ENCODE data around the gene ZNF485.

DNA sequence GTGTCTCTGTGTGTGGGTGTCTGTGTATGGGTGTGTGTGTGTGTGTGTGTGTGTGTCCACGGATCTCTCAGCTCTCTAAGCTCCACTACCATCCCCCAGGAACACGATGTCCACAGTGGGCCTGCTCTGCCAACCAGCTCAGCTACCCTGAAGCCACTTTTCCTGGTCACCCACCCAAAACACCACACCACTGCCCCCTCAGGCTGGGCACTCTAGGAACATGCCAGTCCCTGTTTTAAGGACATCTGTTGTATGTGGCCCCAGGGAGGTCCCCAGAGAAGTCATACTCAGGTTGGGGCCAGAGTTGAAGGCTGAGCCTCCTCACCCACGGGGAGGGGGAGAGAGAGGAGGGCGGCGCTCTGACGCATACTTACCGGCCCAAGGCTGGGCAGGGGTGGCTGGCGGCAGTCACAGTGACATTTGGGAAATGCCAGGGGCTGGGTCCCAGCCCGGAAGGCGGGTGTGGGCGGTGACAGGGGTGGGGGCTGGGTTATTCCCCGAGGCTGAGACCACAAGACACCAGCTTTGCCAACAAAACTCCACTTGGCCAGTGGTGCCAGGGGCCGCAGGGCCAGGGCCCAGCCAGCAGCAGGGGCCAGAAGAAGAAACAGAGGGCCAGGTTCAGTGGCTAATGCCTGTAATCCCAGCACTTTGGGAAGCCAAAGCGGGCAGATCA is 41.2 kb downstream of the RASGEF1A start:
- PRO-cap, 4 experiments = peak in 2 of 4 experiments; most common plus-strand start position 542 of the sequence (in 2)
- RAMPAGE, long total RNA, 2 experiments = no peak in any of the 2 experiments
- RRBS = no CpG with 5 or more reads among the region's 14 CpGs

- PRO-cap, 4 experiments = no peak in any of the 4 experiments
- RAMPAGE, long total RNA, 2 experiments = no peak in any of the 2 experiments
- RRBS = 3% methylated on average over 28 of the region's 65 CpGs
Observed at GRCh38 chr10:43266195-43266787, 574 bp downstream of the RASGEF1A start.

GRCh38 chr10:43299394-43300096 is 32.7 kb upstream of the RASGEF1A start:
- PRO-cap, 4 experiments = no peak in any of the 4 experiments
- RAMPAGE, long total RNA, 2 experiments = no peak in any of the 2 experiments
- RRBS = no CpG with 5 or more reads among the region's 9 CpGs

DNA sequence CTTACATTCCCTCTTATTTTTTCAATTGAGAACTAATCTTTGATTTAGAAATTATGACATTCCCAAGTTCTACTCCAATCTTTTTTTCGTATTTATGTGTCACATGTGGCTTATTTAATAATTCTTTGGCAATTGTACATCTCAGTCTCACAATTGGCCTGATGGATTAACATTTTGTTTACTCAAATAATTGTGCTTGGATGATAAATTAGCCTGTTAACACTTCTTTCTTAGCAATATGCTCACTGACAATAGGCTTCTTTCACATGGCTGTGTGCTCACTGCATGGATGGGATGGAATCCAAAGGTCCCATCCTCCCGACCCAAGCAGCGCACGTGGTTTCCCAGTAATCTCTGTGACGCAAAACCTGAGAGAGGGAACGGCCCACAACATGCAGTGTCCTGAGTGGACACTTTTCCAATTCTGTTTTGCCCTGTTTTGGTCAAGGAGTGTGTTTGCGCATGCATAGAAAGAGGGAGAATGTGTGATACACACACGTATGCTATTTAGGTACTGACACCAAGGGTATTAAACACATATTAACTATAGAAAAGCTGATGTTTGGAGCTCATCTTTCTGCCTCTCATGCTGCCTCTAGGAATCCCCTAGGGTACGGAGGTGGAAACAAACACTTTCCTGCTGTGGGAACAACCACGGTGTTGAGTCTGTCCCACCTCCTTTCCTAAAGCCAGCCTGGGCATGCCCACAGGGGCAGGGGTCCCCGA is 42.1 kb upstream of the RASGEF1A start:
- PRO-cap, 4 experiments = no peak in any of the 4 experiments
- RAMPAGE, long total RNA, 2 experiments = no peak in any of the 2 experiments
- RRBS = no CpG with 5 or more reads among the region's 11 CpGs

DNA sequence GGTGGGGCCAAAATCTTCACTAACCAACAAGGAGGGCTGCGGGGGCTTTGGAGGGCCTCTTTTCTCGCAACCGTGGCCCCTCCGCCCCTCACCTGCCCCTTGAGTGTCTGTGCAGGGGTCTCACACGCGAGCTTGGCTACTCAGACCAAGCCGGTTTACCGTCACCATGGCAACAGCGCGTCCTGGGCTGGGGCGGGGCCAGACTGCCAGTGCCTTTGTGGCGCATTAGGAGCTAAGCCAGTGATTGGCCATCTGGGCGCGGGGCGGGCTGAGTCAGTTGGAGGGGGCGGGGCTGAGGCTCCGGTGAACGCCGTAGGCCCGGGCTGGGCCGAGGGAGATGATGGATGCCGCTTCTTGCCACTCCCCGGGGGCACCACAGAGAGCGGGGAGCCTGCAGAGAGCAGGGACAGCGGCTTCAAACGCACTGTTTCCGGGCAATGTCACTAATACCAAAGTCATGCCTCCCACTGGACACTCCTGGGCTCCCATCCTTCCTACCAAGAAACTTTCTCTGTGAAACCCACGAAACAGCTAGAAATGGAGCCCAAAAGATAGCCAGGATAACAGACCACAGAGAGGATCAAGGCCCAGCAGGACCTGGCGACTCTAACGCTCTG is 48.6 kb upstream of the FXYD4 start:
- PRO-cap, 4 experiments = peak in 4 of 4 experiments; most common plus-strand start position 313 of the sequence (in 4); most common minus-strand start position 157 of the sequence (in 2)
- RAMPAGE, long total RNA, 2 experiments = no peak in any of the 2 experiments
- RRBS = 4% methylated on average over 8 of the region's 30 CpGs

DNA sequence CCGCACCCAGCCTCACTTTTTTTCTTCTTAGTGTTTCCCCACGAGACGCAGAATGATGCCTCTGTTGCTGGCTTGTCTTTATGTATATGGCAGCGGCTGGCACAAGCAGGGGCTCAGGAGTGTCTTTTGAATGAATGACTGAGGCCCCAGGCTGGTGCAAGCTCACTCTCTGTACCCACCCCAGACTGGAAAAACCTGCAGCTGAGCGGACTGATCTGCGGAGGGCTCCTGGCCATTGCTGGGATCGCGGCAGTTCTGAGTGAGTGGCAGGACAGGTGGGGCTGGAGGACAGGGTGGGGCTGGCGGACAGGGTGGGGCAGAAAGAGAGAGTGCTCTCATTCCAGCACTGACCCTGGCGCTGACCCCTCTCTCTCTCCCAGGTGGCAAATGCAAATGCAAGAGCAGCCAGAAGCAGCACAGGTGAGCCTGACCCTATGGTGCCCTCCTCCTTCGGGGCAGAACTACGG is 3.9 kb downstream of the FXYD4 start:
- PRO-cap, 4 experiments = no peak in any of the 4 experiments
- RAMPAGE, long total RNA, 2 experiments = no peak in any of the 2 experiments
- RRBS = no CpG with 5 or more reads among the region's 12 CpGs

GRCh38 chr10:43386439-43387395 is 15.3 kb downstream of the FXYD4 start:
- PRO-cap, 4 experiments = no peak in any of the 4 experiments
- RAMPAGE, long total RNA, 2 experiments = no peak in any of the 2 experiments
- RRBS = no CpG with 5 or more reads among the region's 21 CpGs

DNA sequence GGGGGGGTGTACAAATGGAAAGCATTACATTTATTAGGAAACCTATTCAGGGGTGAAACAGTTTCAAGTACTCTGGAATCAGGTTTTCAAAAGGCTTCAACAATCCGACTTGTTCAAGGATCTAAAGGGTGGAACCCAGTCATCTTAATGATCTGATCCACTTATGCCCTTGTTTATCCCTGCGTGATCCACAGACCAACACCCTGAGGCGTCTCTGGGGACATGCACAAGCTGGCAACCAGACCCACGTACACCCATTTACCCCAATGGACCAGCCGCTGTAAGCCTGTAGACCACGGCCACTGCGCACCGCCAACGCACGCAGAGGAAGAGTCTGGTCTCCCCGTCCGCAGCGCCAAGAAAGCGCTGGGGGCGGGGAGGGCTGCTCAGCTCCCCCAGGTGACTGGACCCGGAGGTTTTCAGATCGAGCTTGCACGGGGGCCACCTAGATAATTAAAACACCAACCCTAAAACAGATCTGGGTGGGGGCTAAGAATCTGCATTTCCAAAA is 13.3 kb downstream of the HNRNPF start:
- PRO-cap, 4 experiments = no peak in any of the 4 experiments
- RAMPAGE, long total RNA, 2 experiments = no peak in any of the 2 experiments
- RRBS = no CpG with 5 or more reads among the region's 18 CpGs

DNA sequence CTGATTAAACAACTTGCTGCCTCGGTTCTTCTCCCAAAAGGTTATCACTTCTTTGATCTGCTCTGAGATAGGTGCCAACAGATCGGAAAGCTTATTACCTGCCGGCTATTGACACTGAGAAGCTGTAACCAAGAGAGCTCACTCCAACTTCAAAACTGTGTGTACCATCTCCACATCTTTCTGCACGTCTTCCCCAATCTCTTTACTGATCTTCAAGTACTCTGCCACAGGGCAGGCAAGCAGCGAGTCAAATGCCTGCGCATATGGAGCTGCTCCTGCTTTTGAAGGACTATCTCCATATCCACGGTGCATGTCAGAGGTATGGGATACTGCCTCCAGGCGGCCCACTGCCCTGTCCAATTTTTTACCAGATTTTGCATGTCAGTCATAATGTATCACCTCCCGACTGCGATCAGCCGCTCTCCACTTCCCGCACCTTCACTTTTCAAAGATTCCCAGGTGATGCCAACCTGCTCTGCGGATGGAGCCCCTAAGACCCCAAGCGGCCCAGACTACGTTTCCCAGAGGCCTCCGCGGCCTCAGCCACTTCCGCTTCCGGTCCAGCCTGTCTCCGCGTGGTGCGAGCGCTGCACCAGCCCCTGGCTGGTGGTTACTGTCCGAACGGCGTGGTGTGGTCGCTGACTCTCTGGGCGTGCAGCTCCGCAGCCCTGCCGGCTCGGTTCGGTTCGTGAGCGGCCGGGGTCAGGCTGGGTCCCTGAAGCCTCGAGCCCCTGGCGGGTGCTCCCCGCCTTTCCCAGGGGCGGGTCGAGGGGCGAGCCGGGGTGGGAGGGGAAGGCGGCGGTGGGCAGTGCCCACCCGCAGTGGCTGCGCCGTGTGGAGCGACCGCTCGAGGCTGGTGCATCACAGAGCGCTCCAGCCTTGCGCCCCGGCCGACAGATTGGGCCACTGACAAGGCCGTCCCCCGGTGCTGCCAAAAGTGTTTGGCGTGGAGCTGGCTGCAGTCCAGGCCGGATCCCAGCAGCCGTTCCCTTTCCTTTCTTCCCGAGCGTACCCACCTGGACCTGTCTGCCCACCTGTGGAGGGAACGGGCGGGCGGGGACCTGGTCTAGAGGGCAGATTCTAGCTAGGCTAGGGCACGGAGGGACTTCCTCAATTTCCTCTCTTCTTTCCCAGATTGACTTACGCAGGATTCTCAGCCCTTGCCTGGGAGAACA is at the start of gene ZNF485:
Gene ZNF485 (plus strand): TSS at position 576 of the 1,175 bp plus-strand sequence.
- PRO-cap, 4 experiments = peak in 4 of 4 experiments; most common plus-strand start position 576 of the sequence (in 4)
- RAMPAGE, long total RNA, 2 experiments = start-site peak on the plus strand in 1 of 2 experiments, centred at position 576 of the sequence, 68 reads per replicate
- RRBS = 3% methylated on average over 25 of the region's 66 CpGs

DNA sequence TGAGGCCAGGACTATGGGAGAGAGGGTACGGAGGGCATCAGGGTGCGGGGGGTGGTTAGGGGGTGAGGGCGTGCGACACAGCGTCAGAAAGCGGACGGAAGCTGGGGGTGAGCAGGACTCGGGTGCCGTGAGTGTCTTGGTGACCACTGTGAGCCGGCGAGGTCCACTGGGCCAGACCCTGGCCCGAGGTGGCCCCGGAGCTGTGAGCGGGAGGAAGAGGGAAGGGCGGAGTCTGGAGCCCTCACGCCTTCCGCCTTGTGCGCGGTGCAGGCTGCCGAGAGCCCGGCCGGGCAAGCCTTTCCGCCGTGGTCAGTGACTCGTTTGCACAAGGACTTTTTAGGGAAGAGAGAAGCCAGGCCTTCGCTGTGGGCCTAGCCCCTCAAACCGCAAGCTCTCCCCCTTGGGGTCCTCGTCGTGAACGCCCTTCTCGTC is 40.9 kb upstream of the ZNF32 start:
- PRO-cap, 4 experiments = peak in 2 of 4 experiments; most common plus-strand start position 258 of the sequence (in 2); most common minus-strand start position 204 of the sequence (in 1)
- RAMPAGE, long total RNA, 2 experiments = no peak in any of the 2 experiments
- RRBS = 4% methylated on average over 11 of the region's 31 CpGs

DNA sequence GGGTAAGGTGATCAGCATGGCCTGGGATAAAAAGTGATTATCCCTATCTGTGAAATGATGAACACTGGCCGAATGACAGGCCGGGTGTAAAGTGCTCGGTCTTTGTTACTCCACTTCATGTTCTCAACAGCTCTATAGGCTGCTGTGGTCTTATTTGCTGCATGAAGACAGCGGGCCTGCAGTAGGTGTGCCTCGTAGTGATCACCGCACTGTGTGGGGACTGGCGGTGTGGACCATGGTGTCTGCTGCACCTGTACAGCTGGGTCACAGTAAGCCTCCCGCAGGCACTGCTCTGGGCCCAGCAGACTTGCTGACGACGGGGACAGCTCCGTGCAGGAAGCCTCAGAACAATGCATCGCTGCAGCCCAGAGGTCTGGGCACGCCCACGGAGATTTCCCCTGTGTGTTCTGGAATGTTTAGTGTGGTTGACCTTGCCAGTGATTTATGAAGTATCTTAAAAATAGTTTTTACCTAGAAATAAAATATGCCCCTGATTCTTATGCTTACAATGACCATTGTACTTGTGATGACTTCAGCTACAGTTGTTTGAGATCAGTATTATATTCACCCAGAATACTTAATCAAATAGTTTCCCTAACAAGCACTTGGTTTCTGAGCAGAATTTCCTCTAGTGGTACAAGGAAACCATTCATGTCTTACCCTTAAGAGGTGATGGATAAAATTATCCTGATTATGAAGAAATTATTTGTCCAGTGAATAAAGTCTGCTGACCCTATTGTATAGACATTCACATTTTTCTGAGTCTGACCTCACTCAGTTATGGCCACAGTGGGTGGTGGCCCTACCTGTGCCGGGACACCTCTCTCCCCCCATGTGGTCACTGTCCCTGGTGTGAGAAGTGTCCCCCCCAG is 59.2 kb upstream of the ZNF32 start:
- PRO-cap, 4 experiments = peak in 1 of 4 experiments; most common minus-strand start position 244 of the sequence (in 1)
- RAMPAGE, long total RNA, 2 experiments = no peak in any of the 2 experiments
- RRBS = no CpG with 5 or more reads among the region's 15 CpGs

DNA sequence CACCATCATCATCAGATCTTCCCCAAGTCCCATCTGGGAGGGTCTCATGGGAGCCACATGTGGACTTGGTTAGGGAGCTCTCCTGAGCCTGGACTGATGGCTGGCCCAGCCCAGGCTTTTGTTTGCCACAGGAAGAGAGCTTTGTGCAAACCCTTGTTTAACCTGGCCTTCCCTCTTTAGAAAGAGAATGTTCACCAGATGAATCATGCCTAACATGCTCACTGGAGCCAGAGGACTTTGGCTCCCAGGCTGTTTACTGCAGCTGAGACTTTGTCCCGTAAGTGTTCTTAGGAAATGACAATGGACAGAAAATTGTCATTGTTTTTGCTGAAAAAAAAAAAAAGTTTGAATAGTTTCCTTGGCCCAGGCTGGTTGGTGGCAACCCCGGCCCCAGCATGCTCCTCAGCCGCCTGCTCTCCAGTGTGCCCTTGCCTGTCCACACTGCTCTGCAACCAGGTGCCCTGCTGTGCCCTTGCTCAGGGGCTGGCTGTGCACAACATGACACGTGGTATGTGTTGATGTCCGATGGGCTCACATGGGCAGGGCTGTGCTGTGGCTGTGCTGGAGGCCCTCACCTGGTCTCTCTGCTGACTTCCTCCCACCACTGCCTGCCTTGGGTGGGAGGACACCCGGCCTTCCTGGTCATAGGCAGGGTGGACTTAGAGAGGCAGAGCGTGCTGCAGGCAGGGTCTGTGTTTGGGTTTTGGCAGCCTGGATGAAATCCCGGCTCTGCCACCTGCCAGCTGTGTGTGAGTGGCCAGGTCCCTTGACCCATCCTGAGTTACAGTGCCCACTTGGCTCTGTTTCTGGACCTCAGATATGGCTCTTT is 215.4 kb upstream of the ZNF32 start:
- PRO-cap, 4 experiments = peak in 2 of 4 experiments; most common plus-strand start position 381 of the sequence (in 1); most common minus-strand start position 98 of the sequence (in 1)
- RAMPAGE, long total RNA, 2 experiments = no peak in any of the 2 experiments
- RRBS = 53% methylated on average over 2 of the region's 8 CpGs

- PRO-cap, 4 experiments = peak in 2 of 4 experiments; most common plus-strand start chr10:43965321 (in 2); most common minus-strand start chr10:43965229 (in 2)
- RAMPAGE, long total RNA, 2 experiments = no peak in any of the 2 experiments
- RRBS = no CpG with 5 or more reads among the region's 10 CpGs
Observed at GRCh38 chr10:43964922-43965518, 316.3 kb upstream of the ZNF32 start.

DNA sequence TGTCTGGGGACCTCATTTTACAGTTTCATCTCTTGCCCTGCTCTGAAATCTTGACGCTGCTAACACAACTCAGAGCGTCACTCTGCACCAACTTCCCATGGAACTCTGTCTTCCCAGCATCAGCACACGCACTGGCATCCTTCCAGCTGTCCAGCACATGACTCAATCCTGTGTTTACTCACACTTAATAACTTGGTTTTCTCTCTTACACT is 131.1 kb downstream of the CXCL12 start:
- PRO-cap, 4 experiments = no peak in any of the 4 experiments
- RAMPAGE, long total RNA, 2 experiments = no peak in any of the 2 experiments
- RRBS = no CpG with 5 or more reads among the region's 3 CpGs

GRCh38 chr10:44376085-44376802 is 8.7 kb downstream of the CXCL12 start:
- PRO-cap, 4 experiments = no peak in any of the 4 experiments
- RAMPAGE, long total RNA, 2 experiments = start-site peak on the minus strand in 1 of 2 experiments, at chr10:44376327-44376839 at its widest, 9 reads per replicate
- RRBS = no CpG with 5 or more reads among the region's 7 CpGs

- PRO-cap, 4 experiments = no peak in any of the 4 experiments
- RAMPAGE, long total RNA, 2 experiments = start-site peak on the minus strand in 1 of 2 experiments, at chr10:44377635-44377641 at its widest, 23 reads per replicate
- RRBS = no CpG with 5 or more reads among the region's 5 CpGs
Observed at GRCh38 chr10:44377465-44377789, 7.5 kb downstream of the CXCL12 start.

GRCh38 chr10:44383422-44384430 is 1.2 kb downstream of the CXCL12 start:
- PRO-cap, 4 experiments = peak in 1 of 4 experiments; most common plus-strand start chr10:44384126 (in 1)
- RAMPAGE, long total RNA, 2 experiments = no peak in any of the 2 experiments
- RRBS = no CpG with 5 or more reads among the region's 58 CpGs

- PRO-cap, 4 experiments = no peak in any of the 4 experiments
- RAMPAGE, long total RNA, 2 experiments = no peak in any of the 2 experiments
- RRBS = no CpG with 5 or more reads among the region's 3 CpGs
Observed at GRCh38 chr10:44937011-44937364, 22.6 kb upstream of the RASSF4 start.

DNA sequence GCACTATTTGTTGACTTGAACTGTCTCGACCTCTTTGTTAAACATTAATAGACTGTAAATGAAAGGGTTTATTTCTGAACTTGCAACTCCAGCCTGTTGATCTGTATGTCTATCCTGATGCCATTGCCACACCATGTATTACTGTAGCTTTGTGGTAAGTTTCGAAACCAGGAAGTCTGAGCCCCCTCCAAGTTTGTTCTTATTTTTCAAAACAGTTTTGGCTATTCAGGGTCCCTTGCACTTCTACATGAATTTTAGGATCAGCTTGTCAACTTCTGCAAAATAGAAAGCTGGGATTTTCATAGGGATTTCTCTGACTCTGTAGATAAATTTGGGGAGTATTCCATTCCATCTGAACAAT is 19.5 kb upstream of the RASSF4 start:
- PRO-cap, 4 experiments = no peak in any of the 4 experiments
- RAMPAGE, long total RNA, 2 experiments = no peak in any of the 2 experiments
- RRBS = no CpG with 5 or more reads among the region's 2 CpGs

- PRO-cap, 4 experiments = peak in 1 of 4 experiments; most common minus-strand start chr10:44972806 (in 1)
- RAMPAGE, long total RNA, 2 experiments = no peak in any of the 2 experiments
- RRBS = no CpG with 5 or more reads among the region's 17 CpGs
Observed at GRCh38 chr10:44971852-44973059, 6.4 kb downstream of the DEPP1 start.

Measured in uterus (tissue), 7 donors.